Gastrocnemius medialis (tissue), 3 donors: ENCODE results near the gene PRELID2.

GRCh38 chr5:143417835-143418525 is 14.5 kb upstream of the NR3C1 start:
- PRO-cap, result no peak
- RAMPAGE, long total RNA, 3 experiments, result no peak in any of the 3 experiments

- PRO-cap, result no peak
- RAMPAGE, long total RNA, 3 experiments, result no peak in any of the 3 experiments
Measured at GRCh38 chr5:143561177-143561544, 157.7 kb upstream of the NR3C1 start.

DNA sequence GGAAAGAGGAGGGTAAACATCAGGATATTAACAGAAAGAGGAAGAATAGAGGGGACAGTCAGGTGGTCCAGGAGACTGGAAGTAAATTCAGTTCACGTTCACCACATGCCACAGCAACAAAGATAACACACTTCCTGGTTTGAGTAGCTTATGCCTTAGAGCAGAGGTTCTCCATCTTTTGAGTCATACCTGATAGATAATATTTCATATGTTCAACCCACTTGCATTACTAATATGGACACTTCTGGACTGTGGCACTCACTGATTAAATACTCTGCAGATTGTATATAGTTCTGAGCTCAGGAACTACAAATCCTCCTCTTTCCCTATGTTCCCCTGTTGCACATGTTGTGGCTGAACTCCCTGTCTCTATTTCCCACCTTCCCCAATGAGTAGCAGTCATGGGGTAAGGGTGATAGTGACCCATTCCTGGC is 180.0 kb upstream of the NR3C1 start:
- PRO-cap, result no peak
- RAMPAGE, long total RNA, 3 experiments, result no peak in any of the 3 experiments

DNA sequence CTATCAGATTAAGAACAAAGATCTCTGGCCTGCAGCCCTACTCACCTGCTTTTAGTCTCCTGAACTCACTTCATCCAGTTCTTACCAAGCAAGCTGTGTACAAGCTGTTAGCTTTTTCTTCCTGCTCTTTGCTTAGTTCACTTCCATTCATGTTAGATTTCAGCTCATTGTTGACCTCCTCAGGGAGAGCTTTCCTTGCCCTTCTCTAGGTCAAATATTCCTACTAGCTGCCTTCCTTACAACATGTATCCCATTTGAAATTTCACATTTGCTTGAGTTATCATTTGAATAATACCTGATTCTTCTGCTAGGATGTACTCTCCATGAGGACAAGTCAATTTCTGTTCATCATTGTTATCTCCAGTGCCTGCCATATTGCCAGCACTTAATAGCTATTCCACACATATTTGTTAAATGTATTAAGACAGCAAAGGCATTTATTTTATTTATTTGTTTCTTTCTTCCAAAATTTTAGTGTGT is 292.2 kb downstream of the PRELID2 start:
- PRO-cap, result no peak
- RAMPAGE, long total RNA, 3 experiments, result no peak in any of the 3 experiments

GRCh38 chr5:145835000-145835861 is at the start of gene PRELID2:
TSS of gene PRELID2 (minus strand) at chr5:145835342.
- PRO-cap, result bidirectional peak, plus-strand start at chr5:145835476, minus-strand start at chr5:145835370
- RAMPAGE, long total RNA, 3 experiments, result start-site peak on the minus strand in 1 of 3 experiments, at chr5:145835298-145835365 at its widest, 23 reads per replicate

- PRO-cap, result no peak
- RAMPAGE, long total RNA, 3 experiments, result no peak in any of the 3 experiments
Measured at GRCh38 chr5:146024976-146025646, 80.3 kb downstream of the PLAC8L1 start.

DNA sequence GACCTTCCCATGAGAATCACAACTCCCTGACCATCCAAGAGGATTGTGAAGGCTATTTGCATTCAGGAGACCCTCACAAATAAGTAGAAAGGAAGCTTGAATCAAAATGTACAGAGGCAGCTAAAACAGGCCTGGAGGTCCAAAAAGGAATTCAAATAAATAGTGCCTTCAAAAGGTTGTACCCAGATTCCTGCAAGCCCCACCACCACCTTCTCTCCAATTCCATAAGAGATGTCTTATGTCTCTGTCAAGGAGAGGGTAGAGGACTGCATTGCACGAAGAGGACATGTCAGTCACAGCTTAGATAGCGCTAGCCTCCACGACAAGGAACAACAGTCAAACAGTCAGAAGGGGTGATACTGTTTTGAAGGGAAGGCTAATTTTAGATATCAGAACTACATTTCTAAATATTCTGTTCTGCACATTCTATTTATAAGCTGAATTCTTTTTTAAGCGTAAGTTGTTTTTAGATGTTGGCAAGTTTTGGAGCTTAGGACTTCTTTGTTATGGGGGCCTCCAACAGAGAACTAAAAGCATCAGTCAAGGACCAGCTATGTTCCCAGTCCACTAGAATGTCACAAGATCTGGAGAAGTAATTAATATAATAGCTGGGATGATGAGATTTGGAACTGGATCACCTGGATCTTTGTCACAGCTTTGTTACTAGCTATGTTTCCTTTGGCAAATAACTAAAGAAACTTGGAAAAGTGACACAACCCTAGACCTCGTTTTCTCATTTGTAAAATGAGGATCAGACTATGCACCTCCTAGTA is 34.1 kb downstream of the PLAC8L1 start:
- PRO-cap, result no peak
- RAMPAGE, long total RNA, 3 experiments, result no peak in any of the 3 experiments

DNA sequence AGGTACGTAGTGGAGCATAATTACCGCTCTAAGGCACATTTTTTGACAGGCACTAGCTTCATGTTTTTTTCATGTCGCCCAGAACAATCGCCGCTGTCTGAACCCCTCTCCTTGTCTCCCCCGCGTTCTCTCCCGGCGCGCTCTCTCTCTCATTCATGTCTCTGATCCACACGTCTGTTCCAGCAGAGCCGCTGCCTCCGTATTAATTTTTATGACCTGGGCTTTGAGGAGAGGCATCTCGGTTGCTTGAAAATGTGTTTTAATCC is 525 bp downstream of the POU4F3 start:
- PRO-cap, result no peak
- RAMPAGE, long total RNA, 3 experiments, result no peak in any of the 3 experiments

DNA sequence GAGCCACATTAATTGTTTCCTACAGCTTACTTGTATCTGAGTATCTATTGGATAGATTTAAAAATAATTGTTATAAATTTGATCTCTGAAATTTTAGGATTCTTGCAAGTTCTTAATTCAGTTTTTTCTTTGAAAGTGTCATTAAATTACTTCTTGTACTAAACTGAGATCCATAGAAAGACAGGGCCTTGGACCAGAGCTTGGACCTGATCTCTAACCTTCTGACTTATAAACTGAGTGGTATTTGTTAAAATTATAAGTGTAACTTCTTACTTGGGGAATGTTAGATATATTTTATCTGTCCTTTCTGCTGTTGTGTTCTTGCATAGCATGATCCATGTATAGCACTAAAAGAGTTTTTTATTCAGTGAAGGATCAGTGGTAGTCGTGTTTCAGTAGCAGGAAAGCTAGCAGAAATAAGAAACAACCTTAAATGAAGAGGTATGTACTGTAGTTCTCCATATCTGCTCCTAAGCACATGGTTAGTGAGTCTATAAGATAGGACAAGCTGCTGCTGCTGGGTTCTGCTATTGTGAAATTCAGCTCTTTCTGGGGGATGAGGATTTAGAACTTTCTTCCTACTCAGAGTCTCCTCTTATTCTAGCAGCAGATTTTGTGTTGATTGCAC is 23.8 kb downstream of the TCERG1 start:
- PRO-cap, result no peak
- RAMPAGE, long total RNA, 3 experiments, result no peak in any of the 3 experiments

- PRO-cap, result no peak
- RAMPAGE, long total RNA, 3 experiments, result no peak in any of the 3 experiments
Measured at GRCh38 chr5:146482448-146482796, 33.6 kb downstream of the GPR151 start.

GRCh38 chr5:146751640-146752307 is 126.8 kb downstream of the PPP2R2B start:
- PRO-cap, result no peak
- RAMPAGE, long total RNA, 3 experiments, result no peak in any of the 3 experiments

- PRO-cap, result no peak
- RAMPAGE, long total RNA, 3 experiments, result no peak in any of the 3 experiments
Measured at GRCh38 chr5:146877713-146878025, 888 bp downstream of the PPP2R2B start.

DNA sequence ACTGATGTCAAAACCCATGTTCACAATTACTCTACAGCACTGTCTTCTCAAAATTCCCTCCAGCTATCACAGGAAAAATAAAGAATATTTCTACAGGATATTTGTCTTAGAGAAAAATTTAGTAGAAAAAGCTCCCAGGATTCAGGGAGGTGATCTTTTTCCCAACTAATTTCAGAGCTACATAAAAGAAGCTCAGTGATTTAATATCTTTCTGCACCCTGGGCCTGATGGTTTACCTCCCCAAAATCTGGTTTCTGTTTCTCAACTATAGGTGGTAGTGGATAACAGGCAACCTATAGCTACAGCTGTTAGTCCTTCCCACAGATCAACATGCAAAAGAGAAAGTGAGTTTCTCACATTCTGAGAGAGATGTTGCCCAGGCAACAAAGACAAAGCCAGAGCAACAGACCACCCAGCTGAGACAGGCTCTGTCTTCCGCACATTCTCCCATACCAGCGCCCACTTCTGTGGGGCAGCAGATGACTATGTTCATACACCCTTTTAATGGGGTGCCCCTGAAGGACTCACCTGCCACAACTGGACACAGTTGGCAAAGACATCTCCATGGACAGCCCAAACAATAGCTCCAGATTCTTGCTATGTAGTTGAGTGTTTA is 40.7 kb upstream of the PPP2R2B start:
- PRO-cap, result no peak
- RAMPAGE, long total RNA, 3 experiments, result no peak in any of the 3 experiments

GRCh38 chr5:147382507-147383153 is 127.2 kb downstream of the DPYSL3 start:
- PRO-cap, result no peak
- RAMPAGE, long total RNA, 3 experiments, result no peak in any of the 3 experiments

- PRO-cap, result no peak
- RAMPAGE, long total RNA, 3 experiments, result no peak in any of the 3 experiments
Measured at GRCh38 chr5:147451899-147452512, 57.9 kb downstream of the DPYSL3 start.

DNA sequence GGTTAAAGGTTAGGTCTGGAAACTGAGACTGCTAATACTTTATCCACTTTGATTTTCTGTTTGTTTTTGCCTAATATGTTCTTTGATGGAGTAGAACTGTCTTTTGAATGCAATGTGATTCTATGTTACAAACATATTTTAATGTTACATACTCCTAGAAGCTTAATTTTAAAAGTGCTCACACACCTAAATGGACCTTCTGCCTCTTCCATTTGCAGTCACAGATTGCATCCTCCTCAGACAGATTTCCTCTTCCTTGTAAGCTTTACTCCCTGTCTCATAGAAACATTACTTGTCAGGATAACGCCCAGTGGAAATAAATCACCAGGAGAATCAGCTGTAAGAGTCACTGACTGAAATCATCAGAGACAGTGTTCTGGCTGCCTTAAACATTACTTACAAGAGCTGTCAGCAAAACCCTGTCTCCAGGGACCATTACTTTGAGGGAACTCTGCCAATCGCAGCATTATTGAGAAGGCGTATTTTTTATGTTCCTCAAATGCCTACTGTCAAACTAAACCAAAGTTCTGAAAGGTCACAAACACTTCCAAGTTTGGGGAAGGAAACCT is 5.9 kb downstream of the DPYSL3 start:
- PRO-cap, result no peak
- RAMPAGE, long total RNA, 3 experiments, result no peak in any of the 3 experiments

DNA sequence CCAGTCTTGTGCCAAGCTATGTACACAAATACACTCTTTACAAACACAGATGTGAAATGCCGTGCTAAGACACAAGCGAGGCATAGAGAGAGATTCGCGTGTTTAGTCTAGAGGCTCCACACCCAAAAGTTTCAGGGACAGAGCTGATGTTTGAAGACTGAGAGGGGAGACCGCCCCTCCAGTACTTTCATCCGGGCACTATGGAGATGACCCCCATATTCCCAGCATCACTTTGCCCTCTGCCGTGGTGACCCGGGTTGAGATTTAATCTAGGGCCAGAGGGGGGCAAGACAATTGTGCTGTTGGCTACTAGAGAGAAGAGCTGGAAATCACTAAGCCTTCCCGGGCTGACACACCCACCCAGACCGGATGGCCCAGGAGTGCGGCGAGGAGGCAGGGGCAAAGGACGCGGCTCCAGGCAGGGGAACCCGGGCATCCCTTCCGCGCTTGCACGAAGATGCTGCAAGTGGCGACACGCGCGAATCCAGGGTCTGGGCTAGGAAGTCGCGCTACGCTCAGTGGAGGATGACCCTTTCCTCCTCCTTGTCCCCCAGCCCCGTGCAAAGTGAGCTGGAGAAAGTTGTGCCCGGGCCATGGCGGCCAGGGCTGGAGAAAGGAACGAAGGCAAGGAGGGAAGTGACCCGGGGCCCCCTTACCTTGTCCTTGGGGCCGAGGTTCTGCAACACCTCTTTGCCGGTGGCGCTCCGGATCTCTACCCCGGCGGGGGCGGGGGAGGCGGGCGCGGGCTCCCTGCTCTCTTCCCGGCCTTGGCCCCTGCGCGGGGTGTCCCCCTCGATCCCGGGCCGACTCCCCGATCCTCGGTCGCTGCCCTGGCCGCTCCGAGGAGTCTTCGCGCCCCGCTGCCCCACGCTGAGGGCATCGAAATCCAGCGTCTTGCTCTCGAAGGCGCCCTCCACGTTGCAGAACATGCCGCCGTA is 777 bp downstream of the DPYSL3 start:
- PRO-cap, result bidirectional peak, plus-strand start at position 377 of the sequence, minus-strand start at position 331 of the sequence
- RAMPAGE, long total RNA, 3 experiments, result no peak in any of the 3 experiments

GRCh38 chr5:147553774-147554088 is 43.9 kb upstream of the DPYSL3 start:
- PRO-cap, result no peak
- RAMPAGE, long total RNA, 3 experiments, result no peak in any of the 3 experiments

- PRO-cap, result no peak
- RAMPAGE, long total RNA, 3 experiments, result no peak in any of the 3 experiments
Measured at GRCh38 chr5:147554089-147555048, 44.5 kb upstream of the DPYSL3 start.

DNA sequence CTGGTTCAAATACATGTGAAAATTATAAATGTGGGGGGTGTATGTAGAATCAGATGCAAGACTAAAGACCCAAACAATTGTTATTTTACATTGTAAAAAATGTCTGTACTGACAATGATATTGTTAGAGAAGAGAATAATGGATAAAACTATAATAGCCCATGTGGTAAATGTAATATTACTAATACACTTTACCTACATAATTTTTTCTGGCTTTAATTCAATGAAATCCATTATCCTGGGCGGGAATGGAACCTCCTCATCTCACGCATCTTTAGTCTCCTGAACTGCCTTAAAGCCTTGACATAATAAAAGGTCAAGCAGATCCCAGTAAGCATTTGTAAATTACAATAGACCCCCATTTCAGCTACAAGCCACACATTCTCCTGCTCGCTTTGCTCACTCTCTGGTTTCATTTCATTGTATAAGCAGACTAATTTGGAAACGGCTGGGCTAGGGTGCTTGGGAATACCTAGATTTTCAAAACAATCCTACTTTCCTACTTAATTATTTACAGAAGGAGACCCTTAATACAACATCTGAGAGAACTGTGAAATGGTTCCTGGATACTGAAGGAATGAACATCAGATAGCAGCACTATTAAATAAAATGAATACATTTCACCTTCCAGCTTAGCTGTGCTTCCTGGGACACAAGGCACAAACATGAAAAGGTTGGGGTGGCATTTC is 1.6 kb downstream of the JAKMIP2 start:
- PRO-cap, result no peak
- RAMPAGE, long total RNA, 3 experiments, result no peak in any of the 3 experiments